ENCODE measurements around a stretch of chr10.

DNA sequence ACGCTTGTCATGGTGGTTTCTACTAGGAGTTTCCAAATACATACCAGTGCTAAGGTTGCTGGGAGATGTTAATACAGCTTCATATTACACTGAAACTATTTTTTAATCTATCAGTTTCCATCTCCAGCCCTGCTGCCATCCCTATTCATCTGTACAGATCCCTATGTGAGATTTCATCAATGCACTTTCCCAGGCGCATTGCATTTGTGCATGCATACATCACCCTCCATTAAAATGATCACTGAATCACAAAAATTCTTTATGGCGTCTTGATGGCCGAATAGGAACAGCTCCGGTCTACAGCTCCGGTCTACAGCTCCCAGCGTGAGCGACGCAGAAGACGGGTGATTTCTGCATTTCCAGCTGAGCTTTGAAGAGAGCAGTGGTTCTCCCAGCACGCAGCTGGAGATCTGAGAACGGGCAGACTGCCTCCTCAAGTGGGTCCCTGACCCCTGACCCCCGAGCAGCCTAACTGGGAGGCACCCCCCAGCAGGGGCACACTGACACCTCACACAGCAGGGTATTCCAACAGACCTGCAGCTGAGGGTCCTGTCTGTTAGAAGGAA, 273.6 kb downstream of the SFMBT2 start:
- RRBS, result no CpG with 5 or more reads among the region's 13 CpGs

DNA sequence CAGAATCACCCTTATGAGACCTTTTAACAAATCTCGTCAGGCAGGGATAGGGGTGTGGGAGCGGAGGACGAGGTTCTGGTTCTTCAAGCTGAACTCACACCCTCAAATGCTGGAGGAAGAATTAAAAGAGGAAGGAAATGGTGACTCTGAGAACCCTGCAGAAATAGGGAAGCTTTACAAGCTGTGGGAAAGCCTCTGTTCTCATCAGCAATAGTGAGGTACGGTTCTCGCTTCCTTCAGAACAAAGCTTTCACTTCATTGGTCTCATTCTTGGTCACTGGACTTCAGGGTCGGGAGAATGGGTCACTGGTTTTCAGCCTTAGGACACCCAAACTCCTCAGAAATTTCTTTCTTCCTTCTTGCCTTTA, 226.1 kb downstream of the SFMBT2 start:
- RRBS, result no CpG with 5 or more reads among the region's 6 CpGs

DNA sequence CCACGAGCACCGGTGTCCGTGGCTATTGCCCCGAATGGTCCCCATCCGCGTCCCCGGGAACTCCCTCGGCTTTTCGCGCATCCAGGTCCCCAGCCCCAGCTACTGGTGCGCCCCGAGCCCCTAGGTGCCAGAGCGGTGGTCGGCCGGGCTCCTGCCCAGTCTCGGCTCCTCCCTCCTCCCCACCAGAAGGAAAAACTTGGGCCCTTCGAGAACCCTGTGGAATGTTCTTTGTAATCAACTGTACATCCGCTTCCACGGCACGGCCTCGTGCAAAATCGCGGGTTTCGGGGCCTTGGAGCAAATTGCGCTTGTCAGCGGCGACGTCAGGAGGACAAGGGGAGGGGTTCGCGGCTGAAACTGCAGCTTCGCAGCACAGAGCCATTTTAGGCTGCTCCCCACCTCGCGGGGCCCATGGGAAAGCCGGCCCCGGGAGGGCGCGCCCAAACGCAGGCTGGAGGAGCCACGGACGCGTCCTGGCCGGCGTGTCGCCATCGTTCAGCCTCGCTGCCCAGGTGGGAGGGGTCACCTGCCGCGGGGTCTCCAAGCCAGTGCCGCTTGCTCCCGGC, 2.9 kb downstream of the SFMBT2 start:
- RRBS, result 10% methylated on average over 30 of the region's 50 CpGs

- RRBS, result no CpG with 5 or more reads among the region's 25 CpGs
Measured at GRCh38 chr10:7541066-7542292, 125.3 kb downstream of the ITIH5 start.

- RRBS, result no CpG with 5 or more reads among the region's 20 CpGs
Measured at GRCh38 chr10:7561003-7561871, 105.5 kb downstream of the ITIH5 start.

DNA sequence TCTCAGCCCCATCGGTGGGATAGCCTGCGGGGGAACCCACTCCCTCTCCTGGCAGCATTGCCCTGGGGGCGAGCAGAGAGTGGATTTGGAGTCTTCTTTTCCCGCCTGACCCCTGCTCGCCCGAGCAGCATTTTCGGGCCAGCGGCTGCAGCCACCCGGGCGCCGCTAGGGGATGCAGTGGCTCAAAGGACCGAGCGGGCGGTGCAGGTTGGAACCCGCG, 1.3 kb upstream of the GATA3 start:
- RRBS, result no CpG with 5 or more reads among the region's 16 CpGs

GRCh38 chr10:8059780-8060839, 5.6 kb downstream of the GATA3 start:
- RRBS, result no CpG with 5 or more reads among the region's 22 CpGs

DNA sequence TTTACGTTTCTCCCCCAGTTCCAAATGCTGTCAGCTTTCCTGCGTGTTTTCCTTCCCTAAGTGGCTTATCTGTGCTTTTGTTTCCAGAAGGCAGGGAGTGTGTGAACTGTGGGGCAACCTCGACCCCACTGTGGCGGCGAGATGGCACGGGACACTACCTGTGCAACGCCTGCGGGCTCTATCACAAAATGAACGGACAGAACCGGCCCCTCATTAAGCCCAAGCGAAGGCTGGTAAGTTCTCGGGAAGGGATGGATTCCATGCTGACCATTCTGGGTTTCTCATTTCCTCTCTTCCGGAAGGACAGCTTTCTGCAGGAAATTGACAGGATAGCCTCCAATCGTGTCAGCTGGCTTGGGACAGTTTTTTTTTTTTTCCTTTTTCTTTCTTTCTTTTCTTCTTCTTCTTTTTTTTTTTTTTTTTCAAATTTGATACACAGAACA, 9.4 kb downstream of the GATA3 start:
- RRBS, result 30% methylated on average over 3 of the region's 14 CpGs

DNA sequence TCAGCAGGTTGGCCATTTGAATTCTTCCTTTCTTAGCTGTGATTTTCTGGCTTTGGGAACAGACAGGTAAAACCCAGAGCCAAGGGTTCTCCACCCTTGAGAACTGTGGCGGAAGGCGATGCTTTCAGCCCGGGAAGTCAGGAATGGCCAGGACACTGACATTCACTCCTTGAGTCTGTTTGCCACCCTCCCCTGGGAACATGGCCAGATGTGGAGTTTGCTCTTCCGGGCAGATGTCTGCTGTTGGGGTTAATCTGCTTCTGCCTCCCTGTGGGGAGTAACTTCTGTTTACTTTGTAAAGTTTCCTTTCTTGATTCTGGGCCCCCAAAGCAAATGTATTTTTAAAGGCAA, 17.7 kb downstream of the GATA3 start:
- RRBS, result 12% methylated on average over 2 of the region's 4 CpGs

DNA sequence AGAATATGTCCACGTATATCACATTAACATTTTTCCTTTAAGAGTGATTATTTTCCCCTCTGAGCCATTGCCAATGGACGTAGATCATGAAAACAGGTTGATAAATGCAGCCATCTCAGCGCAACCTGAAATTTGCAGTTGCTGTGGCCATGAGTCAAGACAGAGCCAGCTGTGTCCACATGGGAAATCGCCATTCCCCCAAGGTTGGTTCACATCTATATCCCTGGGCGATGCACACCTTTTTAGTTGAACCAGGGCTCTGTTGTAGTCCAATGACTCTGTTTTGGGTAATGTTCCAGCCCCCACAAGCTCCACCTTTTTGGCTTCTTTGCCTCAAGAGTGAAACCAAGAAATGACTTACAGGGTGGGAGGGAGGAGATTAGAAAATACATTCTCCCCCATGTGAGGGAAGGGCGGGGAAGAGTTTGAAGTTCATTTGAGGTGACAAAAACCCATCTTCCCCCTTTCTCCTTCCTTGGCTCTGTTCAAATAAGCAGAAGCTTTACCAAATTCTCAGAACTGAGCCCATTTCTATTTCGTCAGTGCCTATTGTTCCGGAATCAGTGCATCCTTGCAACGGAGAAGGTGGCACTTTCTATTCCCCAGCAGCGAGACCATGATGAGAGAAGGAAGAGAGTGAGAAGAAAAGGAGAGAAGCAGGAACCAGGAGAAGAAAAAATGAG, 82.8 kb downstream of the GATA3 start:
- RRBS, result no CpG with 5 or more reads among the region's 10 CpGs

DNA sequence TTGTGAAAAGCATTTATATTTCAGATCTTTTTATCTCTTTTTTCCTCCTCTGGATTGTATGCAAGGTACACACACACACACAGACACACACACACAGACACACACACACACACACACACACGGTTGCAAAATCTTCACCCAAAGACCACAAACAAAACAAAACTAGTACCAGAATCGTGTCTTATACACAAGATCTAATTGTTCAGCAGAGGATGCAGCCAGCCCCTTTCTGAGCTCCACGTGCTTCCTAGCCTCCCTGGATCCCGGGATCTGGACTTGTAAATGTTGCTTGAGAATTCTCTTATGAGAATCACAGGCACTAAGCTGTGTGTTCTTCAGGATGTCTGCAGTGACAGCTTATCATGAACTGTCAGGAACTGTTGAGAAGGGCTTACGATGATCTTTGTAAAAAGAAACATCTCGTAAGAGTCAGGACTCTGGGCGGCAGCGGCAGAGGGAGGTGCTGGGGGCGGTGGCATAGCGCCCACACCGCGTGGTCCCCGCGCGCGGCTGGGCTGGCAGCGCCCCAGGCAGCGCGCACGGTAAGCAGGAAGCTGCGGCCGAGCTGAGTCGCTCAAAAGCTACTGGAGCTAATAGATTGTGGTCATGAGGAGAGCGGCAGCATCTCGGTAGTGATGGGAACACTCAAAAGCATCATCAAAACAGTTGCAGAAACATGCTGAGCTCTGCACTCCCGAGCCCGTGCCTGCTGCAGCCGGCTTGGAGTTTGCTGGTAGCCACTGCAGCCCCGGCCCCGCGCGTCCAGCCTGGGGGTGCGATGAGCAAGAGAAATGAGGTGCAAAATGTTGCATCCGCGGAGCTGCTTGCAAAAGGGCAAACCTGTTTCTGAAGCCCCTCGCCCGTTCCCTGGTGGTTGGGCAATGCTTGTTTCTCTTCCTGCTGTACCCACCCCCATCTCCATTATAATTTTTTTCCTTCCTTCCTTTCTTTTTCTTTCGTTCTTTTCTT, 277.7 kb downstream of the GATA3 start:
- RRBS, result no CpG with 5 or more reads among the region's 38 CpGs

GRCh38 chr10:8435140-8435903, 380.8 kb downstream of the GATA3 start:
- RRBS, result no CpG with 5 or more reads among the region's 11 CpGs

- RRBS, result no CpG with 5 or more reads among the region's 9 CpGs
Measured at GRCh38 chr10:8594131-8594498, 539.6 kb downstream of the GATA3 start.

DNA sequence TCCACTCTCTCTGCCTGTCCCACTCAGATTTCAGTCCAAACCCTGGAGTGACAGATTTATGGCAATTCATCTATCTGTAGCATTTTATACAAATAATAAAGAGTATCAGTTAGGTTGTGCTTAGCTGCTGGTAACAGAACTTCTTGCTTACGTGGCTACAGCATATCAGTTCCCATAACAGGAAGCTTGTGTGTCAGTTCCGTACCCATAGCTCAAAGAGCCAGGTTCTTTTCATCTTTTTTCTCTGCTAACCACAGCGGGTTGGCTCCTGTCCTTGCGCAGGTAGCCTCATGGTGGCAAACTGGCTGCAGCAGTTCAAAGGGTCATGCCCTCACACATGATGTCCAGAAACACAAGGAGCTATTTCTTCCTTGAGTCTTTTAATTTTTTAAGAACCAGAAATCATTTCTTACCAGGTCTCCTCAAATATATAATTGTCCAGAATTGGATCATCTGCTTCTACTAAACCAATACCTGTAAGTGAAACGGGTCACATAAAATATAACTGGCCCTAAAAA, 1041.8 kb downstream of the GATA3 start:
- RRBS, result no CpG with 5 or more reads among the region's 5 CpGs

DNA sequence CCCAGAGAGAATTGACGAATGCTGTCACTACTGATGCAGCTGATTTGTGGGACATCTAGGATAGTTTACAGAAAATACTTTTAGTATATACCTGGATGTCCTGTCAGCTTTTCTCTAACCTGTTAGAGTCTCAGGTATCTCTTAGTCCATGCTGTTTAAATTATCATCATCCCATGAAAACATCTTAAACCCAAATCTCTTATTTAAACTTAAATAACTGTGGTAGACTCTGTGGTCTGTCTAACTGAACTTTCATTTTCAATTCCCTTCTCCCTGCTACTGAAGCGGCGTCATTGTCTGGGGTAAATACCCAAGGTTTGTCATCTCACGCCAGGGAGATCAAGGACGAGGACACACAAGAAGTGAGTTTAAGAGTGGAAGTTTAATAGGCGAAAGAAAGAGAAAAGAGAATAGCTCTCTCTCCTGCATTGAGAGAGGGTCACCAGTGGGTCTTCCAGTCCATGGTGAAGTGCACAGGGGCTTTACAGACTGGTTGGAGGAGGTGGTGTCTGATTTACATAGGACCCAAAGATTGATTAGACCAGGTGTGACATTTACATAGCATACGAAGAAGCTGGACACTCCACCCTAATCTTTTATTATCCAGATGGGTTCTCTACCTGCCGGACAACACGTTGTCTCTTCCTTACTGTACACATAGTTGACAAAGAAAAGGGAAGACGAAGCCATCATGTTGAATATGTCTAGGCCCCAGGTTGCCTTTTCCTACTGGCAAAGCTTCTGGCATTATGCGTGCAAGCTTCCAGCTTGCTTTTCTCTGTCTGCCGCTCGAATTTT, 804.3 kb upstream of the CELF2 start:
- RRBS, result no CpG with 5 or more reads among the region's 13 CpGs

DNA sequence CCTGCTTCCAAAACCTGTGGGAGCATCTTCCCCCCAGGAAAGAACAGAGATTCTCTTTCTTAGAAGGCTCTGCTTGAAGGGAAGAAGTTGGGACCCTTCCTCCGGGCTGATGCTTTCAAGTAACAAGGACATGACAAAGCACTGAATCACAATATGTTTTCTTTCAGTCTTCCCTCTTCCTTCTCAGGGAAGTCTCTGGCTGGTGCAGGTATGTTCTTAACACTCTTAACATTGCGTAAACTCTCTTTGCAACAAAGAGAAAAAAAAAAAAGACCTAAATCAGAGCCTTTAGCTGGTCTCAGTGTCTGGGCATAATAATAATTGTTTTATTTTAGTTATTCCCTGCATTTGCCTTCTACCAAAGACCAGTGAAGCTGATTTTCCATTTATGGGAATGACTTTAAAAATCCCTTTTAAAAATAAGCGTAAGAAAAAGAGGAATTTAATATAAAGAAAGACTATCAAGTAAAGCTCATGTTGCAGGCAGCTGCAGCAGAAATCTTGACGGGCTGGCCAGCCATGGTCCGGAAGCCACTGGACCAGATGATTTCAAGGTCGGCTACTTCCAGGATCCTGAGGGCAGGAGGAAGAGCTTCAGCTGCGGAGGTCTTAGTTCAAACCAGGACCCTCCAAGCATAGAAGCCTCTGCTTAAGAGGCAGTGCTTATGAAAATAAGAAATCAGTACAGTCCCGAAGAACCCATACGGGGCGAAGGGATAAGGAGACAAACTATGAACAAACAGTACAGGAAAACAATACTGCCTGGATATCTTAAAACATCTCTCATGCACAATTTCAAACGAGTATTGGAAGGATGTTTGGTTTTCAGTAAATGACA, 220.3 kb upstream of the CELF2 start:
- RRBS, result no CpG with 5 or more reads among the region's 11 CpGs

DNA sequence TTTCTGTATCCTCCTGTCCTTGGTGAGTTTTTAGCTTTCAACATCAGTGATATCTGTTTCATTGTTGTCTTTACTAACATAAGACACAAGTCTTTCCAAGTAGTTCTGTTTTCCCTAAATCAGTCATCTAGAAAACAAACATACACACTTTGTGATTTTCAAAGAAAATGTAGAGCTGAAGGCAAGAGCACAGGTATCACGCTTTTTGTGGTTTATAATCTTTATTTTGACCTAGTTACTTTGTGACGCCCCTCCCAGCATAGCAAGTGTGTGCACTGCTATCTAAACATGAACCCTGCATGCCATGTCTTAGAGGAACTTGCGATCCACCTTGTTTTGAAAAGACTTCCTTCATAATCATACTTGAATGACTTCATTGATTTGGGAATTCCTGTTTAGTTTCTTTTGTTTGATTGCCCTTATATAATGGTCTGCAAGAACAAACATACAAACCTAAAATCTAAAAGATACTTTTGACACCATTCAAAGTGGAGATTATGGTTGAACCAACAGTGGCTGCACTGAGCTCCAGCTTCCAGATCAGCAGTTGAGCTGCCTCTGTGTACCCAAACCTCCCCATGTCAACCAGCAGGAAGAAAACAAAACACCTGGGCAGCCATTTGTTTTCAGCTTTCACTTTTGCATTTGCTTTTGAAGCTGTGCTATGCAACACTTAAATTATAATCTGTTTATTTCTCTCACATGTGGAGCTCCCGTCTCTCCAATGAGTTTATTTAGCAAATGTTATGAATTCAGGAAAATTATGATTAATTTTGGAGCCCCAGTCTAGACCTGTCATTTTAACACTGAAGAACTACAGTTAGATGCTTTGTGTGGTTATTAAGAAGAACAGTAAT, 132.6 kb downstream of the CELF2 start:
- RRBS, result no CpG with 5 or more reads among the region's 4 CpGs

- RRBS, result no CpG with 5 or more reads among the region's 12 CpGs
Measured at GRCh38 chr10:11163742-11164616, 146.3 kb downstream of the CELF2 start.

GRCh38 chr10:11165600-11166600, 148.2 kb downstream of the CELF2 start:
- RRBS, result 2% methylated on average over 20 of the region's 44 CpGs

GRCh38 chr10:11169631-11170875, 152.4 kb downstream of the CELF2 start:
- RRBS, result no CpG with 5 or more reads among the region's 14 CpGs

Data from AG04449 (cell line).